Cerebellum (tissue), 5 donors: ENCODE measurements around a stretch of chr22.

GRCh38 chr22:46074857-46075676, 75.3 kb upstream of the PPARA start:
- PRO-cap, 3 experiments: no peak in any of the 3 experiments
- RAMPAGE, long total RNA: no peak

DNA sequence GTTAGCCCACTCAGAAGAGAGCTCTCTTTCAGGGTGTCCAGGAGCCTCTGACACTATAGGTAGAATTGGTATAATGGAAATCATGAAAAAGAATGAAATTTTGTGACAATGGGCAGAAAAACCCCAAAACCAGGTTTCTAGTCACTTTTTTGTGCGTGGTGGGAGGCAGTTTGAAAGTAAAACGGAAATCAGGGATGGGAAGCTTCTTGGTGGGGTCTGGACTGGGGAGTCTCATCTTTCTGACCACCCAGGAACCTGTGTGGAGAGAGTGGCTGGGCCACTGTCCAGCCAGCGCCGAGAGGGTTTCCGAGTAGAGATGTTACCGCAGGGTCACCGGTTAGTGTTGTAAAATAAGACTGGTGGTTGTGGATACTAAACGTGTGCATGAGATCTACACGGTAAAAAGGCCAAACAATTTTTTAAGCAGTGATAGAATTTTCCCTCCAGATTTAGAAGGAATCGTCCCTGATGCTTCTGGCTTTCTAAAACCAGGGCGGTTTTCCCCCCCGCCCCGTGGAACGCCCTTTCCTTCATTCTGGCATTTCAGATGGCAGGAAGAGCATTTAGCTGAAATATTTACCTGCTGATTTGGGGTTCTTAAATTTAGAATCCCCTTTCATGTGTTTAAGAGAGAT, 72.7 kb upstream of the PPARA start:
- PRO-cap, 3 experiments: no peak in any of the 3 experiments
- RAMPAGE, long total RNA: no peak

GRCh38 chr22:46085497-46086359, 64.6 kb upstream of the PPARA start:
- PRO-cap, 3 experiments: no peak in any of the 3 experiments
- RAMPAGE, long total RNA: no peak

- PRO-cap, 3 experiments: no peak in any of the 3 experiments
- RAMPAGE, long total RNA: no peak
Measured at GRCh38 chr22:46090411-46090764, 59.9 kb upstream of the PPARA start.

DNA sequence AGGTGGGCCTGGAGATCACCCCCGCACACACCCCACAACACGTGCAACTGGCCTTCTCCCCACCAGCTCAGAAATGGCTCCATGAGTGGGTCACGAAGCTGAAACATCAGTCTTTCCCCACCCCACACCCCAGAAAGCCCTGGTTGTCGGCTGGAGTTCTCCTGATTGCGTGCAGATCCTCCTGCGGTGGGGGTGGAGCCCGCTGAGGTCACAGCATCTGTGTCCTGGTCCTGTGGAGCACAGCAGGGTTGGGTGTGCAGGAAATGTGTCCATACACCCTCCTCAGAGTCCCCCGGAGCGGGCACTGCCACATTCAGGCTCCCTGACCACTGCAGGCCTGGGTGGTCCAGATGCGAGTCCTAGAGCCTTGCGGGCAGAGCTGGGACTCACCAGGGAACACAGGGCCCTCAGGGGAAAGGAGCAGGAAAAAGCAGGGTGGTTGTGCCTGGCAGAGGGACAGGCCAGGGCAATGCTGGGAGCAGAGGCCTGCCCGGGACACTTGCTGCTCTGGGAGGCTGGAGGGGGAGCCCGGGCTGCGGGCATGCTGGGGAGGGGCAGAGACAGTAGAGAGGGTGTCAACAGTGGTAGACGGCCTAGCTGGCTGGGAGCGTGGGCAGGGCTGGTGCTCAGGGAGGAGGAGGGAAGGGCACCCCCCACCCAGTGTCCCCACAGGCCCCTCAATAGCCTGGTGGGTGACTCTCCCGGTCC, 42.4 kb upstream of the PPARA start:
- PRO-cap, 3 experiments: no peak in any of the 3 experiments
- RAMPAGE, long total RNA: no peak

DNA sequence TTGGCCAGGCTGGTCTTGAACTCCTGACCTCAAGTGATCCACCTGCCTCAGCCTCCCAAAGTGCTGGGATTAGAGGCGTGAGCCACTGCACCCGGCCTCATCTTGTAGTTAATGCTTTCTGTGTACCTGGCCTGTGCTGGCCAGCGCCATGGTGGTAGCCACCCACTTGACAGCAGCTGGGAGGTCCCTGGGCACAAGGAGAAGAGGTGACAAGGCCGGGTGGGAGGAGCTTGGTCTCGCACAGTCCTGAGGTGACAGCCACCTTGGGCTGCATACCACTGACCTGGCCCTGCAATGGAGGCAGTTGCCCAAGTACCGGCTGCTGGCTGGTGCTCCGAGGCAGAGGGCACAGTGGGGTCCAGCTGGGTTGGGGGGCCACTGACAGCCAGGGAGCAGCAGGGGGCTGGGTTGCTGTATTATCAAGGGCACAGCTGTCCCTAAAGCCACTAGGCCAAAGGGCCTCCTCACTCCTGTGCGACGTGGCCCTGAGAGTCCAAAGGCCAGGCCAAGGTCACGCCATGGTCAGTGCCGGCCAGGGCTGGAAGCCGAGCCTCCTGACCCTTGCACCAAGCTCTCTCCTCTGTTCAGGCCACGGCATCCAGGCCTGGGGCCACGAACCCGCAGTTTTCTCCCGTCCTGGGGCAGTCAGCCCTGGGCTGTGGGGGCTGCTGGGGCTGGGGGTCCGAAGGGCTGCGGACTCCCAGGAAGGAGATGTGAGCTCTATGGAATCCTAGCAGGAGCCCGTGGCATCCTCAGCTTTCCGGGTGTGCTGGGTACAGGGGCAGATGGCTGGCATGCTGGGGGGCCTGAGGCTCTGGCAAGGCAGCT, 17.6 kb upstream of the PPARA start:
- PRO-cap, 3 experiments: no peak in any of the 3 experiments
- RAMPAGE, long total RNA: no peak

DNA sequence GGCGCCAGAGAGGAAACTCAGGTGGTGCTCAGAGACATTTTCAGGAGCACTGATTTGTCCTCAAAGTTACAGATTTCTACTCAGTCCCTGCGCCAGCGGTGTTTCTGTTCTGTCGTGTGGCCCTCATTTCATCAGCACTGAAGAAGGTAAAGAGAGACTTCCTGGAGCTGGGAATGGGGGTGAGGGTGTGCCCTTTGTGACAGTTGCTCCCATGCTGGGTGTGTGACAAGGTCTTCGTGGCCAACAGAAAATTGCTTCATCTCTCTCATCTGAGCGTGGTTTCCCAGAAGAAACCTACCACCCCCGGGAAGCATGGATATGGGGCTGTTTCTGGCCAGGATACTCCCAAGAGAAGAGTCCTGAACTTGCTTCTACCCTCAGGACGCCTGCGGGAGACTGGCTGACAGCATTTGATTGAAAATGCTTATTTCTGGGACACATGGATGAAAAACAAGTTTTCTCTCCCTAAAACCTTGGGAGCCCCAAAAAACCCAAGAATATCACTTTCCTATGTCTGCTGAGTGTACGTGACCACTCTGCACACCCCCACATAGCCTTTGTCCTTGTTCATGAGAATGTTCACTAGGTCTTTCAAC, 1.9 kb upstream of the PPARA start:
- PRO-cap, 3 experiments: no peak in any of the 3 experiments
- RAMPAGE, long total RNA: no peak

GRCh38 chr22:46149066-46149279, 1.4 kb upstream of the PPARA start:
- PRO-cap, 3 experiments: no peak in any of the 3 experiments
- RAMPAGE, long total RNA: no peak

DNA sequence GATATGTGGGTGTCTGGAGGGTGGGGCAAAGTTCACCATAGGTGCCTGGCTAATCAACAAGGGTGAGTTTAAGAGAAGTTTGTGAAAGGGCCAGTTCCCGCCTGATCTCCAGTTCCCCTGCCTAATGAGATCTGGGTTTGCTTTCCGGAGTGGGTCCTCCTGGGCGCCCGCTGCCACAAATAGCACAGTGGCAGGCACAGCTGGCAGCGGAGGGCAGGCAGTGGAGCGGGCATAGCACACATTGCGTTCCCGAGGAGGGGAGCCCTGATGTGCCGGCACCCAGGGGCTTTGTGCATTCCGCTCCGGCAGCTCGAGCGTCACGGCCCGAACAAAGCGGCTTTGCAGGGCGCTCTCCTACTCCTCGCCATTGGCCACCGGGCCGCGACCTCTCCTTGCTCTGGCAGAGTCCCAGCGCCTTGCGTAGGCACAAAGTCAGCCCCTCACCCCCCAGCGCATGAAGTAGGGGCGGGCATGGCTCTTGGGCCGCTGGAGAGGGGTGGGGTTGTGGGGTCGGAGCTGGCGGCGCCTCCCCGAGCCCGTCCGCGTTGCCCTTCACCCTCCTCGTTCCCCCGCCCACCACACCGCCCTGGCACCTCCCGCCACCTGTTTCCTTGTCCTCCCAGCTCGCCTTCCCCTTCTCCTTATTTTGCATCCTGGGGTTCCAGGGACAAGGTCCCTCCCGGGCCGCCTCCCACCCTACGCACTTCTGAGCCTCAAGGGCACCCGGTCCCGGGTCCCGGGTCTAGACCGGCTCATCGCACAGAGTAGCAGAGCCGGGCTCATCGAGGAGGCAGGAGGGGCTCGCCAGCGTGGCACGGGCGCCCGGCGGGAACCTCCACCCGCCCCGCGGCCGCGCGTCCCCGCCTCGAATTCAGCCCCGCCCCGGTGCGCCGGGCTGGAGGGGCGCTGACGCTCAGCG, 787 bp upstream of the PPARA start:
- PRO-cap, 3 experiments: no peak in any of the 3 experiments
- RAMPAGE, long total RNA: no peak

DNA sequence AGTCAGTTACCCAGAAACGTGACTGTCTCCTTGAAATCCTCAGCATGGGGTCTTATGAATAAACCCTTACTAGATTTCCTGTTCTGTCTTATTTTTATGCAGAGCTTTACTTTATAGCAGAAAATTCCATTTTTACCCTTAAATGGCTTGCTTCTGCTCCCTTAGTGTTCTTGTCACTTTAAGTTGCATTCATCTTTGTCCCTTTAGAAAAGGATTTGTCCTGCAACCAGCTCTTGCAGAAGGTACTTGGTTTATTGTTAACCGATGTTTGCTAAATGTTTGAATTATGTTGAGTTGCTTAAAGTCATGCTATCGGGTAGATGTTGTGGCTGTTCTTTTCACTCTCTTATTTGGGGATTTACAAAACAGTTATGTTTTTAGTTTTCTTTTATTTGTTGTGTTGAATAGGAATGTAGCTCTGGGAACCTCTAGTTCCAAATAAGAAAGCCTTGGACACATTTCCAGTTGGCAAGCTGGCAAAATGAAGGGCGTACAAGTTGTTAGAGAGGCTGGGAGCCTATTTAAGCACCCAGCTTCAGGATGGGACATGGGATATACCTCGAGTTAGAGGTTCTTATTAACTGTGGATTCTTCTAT, 22.6 kb downstream of the PPARA start:
- PRO-cap, 3 experiments: no peak in any of the 3 experiments
- RAMPAGE, long total RNA: no peak

DNA sequence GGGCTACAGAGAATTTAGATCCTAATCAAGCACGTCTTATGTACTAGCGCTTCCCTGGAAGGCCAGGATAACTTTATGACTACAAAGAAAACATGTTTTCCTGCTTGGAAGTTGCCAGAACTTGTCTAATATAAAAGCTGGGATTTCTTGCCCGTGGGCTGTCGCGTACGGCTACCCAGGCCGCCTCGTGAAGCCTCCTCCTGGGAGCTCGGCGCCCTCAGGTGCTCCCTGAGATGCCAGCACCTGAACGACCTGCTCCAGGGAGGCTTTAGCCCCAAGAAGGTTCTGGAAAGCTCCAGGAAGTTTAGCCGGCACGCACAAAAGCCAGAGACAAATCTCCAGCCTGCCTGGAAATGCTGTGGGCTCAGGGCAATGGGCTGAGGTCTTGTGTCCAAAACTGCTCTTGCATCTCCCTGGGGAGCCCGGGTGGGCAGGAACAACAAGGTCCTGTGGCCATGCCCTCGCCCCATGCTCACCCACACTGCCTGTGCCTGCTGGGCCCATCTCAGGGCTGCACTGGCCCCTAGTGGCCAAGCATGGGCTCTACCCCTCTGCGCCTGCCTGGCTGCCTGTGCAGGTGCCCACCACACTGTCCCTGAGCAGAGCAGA, 4.6 kb upstream of the CELSR1 start:
- PRO-cap, 3 experiments: no peak in any of the 3 experiments
- RAMPAGE, long total RNA: no peak

DNA sequence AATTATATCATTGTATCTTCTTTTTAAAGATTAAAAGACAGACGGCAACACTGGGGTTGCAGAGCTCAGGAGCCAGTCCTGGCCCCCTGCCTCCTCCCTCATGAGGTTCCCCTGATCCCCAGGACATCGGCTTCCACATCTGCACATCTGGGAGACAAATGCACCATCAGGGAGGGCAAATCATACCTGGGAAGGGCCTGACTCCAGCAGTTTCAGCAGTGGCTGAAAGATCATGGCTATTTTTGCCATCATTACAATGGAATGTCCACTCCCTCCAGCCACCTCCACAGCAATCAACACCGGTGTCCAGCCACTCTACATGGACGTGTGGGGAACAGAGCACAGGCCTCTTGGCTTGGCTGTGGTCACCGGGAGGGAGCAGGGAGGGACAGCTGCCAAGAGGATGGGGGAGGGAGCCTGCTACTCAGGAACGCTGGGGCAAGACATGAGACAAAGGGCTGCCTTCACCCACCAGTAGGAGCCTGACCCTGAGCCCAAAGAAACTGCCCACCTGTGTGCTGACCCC, 9.3 kb upstream of the CELSR1 start:
- PRO-cap, 3 experiments: no peak in any of the 3 experiments
- RAMPAGE, long total RNA: no peak

DNA sequence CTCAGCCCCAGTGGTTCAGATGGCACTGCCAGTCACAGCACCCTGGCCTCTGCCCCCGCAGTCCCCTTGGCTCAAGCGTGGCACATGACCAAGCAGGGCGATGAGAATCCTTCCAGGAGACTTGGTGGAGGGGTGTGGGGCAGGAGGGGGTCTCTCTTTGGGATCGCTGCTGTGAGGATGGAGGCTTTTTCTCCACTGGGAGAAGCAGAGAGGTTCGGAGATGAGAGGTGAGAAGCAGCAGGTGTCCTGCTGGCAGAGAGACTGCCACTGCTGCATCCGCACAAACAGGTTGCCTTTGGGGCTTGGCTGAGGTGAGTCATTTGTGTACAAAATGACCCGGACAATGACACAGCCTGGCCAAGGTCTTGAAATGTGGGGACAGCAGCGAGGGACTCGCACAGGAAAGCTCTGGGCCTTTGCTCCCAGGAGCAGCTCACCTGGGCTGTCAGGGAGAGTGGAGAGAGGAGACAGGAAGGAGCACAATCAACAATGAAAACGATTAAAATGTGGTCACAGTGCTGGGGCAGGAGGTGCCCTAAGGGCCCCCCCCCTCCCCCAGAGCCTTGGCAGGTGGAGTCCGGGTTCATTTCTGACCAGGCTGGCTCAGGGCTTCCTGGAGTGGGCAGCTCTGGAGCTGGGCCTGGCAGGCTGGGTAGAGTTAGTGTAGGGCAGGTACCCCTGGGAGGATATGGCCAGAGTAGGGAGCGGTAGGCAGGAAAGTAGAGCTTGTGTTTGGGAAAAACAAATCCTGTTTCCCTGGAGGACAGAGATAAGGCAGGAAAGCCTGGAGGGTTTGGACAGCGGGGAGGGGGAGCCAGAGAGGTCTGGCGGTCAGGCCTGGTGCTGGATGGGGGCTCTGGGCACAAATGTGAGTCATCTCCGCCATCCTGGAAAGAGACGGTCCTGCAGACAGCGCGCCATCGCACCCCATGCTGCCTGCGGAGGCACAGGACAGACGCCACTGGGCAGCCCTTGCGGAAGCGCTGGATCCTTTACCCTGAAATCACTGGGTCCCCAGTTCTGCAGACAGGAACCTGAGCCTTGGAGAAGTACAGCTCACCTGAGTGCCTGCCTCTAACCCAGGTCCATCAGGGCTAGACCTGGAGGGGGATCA, 37.8 kb upstream of the CELSR1 start:
- PRO-cap, 3 experiments: no peak in any of the 3 experiments
- RAMPAGE, long total RNA: no peak

GRCh38 chr22:46587188-46588241, 32.7 kb upstream of the GRAMD4 start:
- PRO-cap, 3 experiments: no peak in any of the 3 experiments
- RAMPAGE, long total RNA: no peak

DNA sequence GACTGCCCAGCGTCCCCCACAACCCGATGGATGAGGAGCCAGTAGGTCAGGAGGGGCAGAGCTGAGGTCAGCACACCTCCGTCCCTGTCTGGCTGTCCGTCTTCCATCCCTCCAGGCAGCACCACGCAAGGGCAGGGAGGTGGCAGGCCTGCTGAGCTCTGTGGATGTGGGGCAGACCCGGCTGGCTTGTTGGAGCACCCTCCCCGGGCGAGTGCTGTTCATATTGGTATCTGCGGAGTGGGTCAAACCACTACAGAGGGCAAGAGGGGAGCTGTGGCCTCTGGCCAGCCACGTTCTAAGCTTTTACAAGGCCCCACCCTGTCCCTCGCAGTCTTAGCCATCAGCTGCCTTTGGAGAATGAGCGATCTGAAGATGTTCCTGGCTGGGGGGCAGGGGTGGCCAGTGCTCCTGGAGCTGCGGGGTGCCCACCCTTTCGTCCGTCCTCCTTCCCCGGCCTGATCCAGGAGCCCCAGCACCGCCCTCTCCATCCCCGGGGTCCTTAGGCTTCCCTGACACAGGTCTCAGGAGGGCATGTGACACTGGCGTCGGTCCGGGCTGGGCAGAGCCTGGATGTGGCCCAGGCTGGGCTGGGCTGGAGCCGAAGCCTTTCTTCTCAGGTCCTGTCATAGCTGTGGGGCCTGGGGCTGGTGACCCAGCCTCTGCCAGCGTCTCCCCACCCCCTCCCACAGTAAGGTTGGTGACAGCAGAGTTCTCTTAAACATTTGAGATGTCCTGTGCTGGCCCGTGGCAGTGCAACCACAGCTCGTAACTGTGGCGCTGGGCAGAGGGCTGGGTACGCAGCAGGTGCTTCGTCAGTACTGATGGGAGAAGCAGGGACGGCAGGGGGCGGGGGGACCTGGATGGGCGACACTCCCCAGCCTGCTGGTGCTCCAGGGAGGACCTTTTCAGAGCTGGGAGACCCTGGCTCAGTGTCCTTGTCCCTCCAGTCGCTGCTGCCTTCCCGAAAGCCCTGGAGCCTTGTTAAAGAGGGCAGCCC, 31.6 kb upstream of the GRAMD4 start:
- PRO-cap, 3 experiments: no peak in any of the 3 experiments
- RAMPAGE, long total RNA: no peak

GRCh38 chr22:46594655-46595118, 25.5 kb upstream of the GRAMD4 start:
- PRO-cap, 3 experiments: no peak in any of the 3 experiments
- RAMPAGE, long total RNA: no peak

GRCh38 chr22:46613301-46614054, 6.7 kb upstream of the GRAMD4 start:
- PRO-cap, 3 experiments: no peak in any of the 3 experiments
- RAMPAGE, long total RNA: no peak

GRCh38 chr22:46646197-46646808, 26.1 kb downstream of the GRAMD4 start:
- PRO-cap, 3 experiments: no peak in any of the 3 experiments
- RAMPAGE, long total RNA: no peak

GRCh38 chr22:46727823-46728933, 9.9 kb downstream of the CERK start:
- PRO-cap, 3 experiments: no peak in any of the 3 experiments
- RAMPAGE, long total RNA: no peak

- PRO-cap, 3 experiments: no peak in any of the 3 experiments
- RAMPAGE, long total RNA: no peak
Measured at GRCh38 chr22:46793421-46793864, 31.0 kb downstream of the TBC1D22A start.